Peripheral blood mononuclear cell (primary cell): ENCODE measurements around the genes NOX1, TCEAL8, TCEAL9 and RBM41.

DNA sequence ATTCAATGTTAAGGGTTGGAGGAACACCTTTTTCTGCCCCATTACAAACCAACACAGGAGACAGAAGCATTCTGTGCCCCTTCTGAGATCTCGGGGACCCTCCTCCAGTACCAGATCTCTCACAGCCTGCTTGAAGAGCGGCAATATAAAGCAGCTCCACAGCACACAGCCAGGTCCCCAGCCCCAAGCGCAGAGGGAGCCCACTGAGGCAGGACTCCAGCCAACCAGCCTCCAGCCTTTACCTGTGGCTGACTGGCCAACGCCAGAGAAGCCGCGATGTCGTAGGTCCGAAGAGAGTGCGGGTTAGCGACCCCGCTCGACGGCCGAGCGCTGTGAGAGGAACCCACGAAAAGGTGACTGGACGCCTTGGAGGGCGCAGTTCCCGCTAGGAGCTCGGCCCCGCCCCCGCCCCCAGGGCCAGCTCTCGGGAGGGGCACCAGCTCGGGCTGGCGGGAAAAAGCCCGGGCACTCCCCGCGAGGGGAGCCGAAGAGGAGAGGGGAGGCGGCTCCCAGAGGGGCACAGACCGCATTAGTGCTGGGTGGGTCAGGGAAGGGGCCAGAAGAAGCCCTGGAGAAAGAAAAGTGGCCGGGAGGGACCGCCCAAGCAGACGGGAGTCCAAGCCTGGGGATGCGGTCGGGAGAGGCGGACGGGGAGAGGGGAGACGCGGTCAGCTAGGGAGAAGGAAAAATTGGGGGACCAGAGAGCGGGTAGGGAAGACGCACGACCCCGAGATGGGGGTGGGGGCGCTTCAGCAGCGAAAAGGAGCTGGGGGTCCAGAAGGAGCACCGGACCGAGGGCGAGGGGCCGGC, 540 bp downstream of the SYTL4 start:
- PRO-cap, 8 experiments: no peak in any of the 8 experiments

DNA sequence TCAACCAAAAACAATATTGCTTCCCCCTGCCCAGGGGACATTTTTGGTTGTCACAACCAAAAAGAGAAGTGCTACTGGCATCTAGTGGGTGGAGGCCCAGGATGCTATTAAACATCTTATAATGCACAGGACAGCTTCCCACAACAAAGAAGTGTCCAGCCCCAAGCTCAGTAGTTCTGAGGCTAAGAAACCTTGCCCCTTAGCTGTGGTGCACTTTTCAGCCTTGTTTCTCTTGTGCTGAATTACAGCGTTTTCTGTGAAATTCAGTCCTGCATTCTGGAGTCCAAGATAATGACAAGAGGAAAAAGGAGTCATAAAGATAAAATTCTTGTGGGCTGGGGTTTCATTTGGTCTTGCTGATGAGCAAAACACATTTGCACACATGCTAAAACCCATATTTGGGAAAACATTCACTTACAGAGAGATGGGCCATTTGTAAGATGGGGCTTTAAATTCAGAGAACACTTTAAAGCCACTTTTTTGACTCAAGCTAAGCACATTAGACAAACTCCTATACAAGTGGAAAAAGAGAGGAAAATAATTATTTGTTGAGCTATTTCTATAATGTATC, 11.3 kb upstream of the SYTL4 start:
- PRO-cap, 8 experiments: no peak in any of the 8 experiments

DNA sequence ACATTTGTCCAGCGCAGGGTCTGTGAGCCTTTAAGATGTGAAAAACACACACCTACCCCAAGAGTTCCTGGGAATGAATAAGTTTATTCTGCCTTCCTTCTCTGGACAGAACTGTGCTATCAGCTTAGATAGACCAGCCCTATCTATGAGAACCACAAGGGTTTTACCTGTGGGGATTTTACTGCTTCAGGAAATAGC, at the start of gene NOX1:
Gene NOX1 (minus strand): TSS at position 138 of the 198 bp plus-strand sequence.
- PRO-cap, 8 experiments: no peak in any of the 8 experiments

DNA sequence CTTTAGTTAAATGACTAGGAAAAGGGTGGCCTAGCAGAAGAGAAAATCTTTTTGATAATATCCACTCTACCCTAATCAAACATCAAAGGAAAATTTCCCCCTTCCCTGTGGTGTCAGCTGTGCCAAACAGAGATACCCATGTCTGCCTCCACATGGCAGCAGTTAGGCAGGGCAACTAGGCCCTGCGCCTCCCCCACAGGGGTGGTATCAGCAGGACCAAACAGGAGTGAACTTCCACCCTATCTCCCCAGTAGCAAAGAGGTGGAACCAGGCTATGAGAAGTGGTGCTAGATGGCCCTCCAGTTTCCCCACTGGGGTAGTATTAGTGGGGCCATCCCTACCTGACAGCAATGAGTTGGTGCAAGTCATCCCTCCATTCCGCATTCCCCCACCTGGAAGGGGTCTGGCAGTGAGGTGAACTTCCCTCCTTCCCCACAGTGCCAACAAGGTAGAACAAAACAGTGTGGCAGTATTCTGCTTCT, 19.9 kb upstream of the XKRX start:
- PRO-cap, 8 experiments: no peak in any of the 8 experiments

- PRO-cap, 8 experiments: peak in 4 of 8 experiments; most common plus-strand start chrX:101407312 (in 1); most common minus-strand start chrX:101407521 (in 2)
Measured at GRCh38 chrX:101406891-101407655, 652 bp downstream of the GLA start.

DNA sequence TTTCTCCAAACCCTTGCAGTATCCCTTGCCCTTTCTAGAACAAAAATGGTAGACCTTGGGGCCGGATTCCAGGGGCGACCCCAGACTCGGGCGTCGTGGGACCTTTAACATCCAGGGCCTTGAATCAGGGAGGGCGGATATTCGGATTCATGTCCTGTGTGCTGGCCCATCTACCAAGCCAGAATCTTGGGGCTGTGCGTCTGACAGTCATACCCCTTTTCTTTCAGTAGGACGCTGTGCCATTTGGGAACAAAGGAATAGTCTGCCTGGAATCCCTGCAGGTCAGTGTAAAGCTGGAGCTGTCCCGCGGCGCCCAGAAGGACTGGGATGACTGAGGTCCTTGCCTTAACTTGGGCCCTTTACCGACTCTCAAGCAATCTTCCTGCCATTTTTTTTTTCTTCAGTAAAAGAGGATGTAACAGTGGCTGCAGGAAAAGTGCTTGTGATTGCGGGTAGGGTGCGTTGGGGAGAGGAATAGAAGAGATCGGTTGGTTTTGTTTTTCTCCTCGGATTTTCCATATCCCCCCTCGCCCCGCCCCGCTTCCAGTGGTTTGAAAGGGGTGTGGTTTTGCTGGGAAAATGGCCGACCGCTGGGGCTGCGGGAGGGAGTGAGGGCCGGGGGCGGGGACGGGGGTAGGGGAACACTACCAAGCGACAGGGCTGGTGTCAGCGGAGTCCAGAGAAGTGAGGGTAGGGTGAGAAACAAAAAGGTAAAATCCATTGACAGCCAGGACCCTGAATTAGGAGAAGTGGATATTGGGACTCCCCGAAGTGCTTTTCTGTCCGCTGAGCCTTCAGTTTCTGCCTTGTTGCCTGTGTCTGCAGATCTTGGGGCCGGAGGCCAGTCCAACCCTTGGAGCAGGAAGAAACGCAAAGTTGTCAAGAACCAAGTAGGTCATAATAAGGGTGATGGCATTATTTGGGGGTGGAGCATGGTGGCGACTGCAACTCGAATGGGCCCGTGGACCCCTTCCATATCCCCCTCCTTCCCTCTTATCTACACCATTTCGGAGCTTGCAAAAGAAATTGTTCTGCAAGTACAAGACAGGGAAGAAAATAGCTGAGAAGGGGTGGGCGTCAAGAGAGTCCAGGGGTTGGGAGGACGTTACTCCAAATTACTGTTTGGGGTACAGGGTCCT, 766 bp downstream of the ARMCX1 start:
- PRO-cap, 8 experiments: no peak in any of the 8 experiments

DNA sequence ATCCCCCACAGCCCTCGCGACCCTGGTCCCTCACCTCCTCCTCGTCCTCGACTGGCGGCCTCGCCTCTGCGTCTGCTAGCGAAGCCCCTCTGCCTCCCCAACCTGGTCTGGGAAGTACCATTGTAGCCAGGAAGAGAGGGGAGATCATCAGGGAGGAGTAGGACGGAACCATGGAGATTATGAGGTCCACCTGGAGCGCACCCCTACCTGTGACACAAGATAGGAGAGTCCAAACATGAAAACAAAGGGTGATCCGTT, 31.9 kb upstream of the NXF2B start:
- PRO-cap, 8 experiments: no peak in any of the 8 experiments

DNA sequence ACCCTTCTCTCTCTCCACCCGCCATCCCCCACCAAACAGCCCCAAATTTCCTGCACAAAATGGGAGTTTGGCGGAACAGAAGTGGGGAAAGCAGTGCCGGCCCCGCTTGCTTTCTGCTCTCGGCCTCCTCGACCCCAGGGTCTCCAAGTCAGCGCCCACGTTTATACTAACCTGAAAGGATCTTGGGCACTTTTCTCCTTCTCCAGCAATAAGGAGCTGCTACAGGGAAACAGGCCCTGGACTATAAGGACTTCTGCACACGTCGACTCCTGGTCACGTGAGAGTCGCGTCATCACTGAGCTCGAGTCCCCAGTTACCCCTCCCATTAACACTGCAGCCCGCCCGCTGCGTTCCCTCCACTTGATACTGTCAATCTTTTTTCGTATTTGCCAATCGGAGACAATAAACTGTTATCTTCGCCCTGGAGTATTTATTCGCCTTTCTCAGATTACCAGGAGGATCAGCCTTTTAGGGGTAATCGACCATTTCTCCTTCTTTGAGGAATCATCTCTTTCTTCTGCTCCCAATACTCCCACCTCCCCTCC, at the start of gene TCEAL8:
Gene TCEAL8 (minus strand): TSS at position 249 of the 545 bp plus-strand sequence.
- PRO-cap, 8 experiments: peak in 7 of 8 experiments; most common plus-strand start position 312 of the sequence (in 1); most common minus-strand start position 271 of the sequence (in 7)

- PRO-cap, 8 experiments: no peak in any of the 8 experiments
Measured at GRCh38 chrX:103355962-103356878, at the start of gene TCEAL9. Gene TCEAL9, plus strand, starts transcription at chrX:103356506.

GRCh38 chrX:103356879-103357544, 706 bp downstream of the TCEAL9 start:
- PRO-cap, 8 experiments: no peak in any of the 8 experiments

DNA sequence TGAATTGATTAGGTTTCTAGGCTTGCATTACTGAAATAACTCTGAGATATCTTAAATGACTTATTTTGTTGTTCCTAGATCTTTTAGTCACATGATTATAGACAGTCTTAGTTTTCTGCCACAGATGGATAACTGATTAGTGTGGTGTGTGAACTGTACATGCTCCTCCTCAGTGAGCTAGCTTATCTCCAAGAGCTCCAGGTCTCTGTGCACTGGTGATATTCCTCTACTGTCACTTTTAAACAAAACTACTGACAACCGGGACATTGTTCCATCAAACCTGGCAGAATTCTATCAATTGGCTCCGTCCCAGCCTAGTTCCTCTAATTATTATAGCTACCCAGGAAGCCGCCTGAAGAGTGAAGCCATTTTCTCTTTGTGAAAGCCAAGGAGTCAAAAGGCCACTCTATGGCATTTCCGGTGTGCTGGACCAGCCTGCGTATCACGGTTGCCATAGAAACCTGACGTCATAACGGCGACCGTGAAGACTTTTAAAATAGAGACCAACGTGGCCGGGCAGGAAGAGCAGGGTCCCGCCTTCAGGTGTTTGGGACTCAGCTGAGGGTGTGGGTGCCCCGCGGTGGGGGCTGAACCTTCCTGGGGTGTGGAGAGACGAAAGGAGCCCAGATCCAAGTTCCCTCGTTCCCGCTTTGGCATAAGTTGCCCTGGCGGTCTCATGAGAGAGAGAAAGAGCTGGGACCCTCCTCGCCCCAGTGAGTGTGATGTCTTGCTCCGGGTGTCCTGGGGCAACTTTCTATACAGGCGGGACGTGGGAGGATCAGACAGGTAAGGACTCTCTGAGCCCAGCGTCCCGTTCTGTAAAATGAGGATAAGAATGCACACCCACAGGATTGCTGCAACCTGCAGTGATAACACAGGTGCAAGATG, 28.2 kb downstream of the BEX3 start:
- PRO-cap, 8 experiments: no peak in any of the 8 experiments

GRCh38 chrX:103679217-103680028, 7.1 kb downstream of the MORF4L2 start:
- PRO-cap, 8 experiments: peak in 2 of 8 experiments; most common minus-strand start chrX:103679531 (in 1)

DNA sequence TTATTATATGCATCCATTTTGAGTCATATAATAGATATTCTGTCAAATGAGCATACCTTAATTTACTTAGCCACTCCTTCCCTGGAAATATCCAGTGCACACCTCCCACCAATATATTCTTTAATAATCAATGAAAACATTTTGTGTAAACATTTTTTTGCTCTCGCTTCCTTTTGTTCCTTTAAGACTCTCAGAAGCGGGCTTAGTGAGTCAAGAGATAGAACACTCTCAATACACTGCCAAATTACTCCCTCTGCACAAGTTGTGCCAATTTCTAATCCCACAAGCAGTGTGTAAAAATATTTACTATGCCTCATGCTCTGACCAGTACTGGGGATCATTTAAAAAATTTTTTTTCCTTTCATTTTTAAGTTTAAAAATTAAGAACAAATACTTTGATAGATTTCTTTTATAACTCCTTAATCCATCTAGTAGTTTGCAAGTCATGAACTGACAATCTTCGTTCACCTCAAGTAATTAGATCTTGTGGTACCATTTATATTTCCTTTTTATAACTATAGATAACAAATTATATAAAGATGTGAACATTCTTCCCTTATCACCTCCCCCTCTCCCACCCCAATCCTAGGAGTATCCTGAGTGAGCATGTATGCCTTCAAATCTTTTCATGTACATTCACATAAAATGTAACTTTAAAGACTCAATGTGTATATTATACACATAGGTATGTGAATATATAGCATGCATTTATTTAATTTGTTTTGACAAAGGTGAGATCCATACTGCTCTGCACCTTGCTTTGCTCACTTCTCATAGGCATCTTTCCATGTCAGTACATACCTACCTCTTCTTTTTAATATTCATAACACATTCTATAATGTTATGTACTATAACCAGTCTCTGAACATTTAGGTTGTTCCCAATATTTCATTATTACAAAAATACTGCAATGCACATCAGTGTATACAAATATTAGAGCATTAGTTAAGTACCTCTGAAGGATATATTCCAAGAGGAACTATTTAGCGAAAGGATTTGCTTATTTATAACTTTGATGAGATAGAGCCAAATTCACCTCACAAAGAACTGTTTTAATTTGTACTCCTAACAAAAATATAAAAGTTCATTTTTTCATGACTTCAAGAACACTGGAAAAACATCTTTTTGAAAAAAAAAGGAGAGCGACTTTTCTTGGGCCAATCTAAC, 4.7 kb downstream of the MORF4L2 start:
- PRO-cap, 8 experiments: peak in 1 of 8 experiments; most common minus-strand start position 753 of the sequence (in 1)

GRCh38 chrX:103685131-103685403, 1.4 kb downstream of the MORF4L2 start:
- PRO-cap, 8 experiments: no peak in any of the 8 experiments

GRCh38 chrX:103685404-103686297, 848 bp downstream of the MORF4L2 start:
- PRO-cap, 8 experiments: peak in 4 of 8 experiments; most common minus-strand start chrX:103685552 (in 2)

- PRO-cap, 8 experiments: peak in 4 of 8 experiments; most common minus-strand start chrX:103688019 (in 2)
Measured at GRCh38 chrX:103687656-103688631, 1.4 kb upstream of the MORF4L2 start.

DNA sequence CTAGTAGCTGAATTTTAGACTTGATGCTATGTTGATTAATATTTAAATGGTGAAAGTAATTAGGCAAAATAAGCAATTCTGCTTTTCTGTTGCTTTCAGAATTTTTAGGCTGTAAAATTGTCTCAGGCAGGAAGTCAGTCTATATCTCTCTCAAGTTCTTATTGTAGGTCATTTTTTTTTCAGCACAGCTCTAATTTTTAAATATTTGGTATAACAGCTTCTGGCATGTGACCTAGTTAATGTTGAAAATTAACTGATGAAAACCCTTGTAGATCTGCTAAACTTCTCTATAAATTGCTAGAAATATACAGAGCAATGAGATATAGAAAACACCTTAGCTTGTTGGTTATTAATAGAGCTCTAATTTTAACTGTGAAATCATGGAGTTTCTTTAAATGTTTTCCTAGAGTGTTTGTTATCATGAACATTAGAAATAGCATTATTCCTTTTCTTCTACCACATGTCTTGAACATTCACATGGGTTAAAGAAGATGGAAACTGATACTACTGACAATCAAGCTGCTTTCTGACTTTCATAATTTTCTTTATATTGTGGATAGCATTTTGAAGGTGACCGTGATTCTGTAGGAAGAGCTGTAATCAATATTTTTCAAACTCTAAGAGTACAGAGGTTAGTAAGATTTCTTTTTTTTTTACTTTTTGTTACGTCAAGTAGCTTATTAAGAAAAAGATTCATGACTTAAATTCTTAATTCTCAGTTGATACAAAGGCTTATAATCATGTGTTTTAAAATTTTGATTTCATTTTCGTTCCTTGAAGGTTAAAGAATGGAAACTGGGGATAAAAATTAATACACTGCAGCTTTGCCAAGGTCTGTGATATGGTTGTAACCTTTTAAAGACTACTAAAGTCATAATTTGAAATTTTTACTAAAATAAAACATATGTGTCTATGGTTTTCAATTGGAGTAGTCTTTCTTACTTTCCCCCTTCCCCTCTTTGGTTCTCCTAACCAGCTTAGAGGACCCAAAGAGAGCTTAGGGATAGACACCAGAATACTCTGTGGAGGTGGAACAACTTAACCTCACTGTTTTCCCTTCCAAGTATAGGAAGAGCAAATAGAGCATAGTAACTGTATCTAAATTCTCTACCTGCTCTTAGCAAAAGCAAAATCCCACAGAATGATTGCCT, 24.6 kb downstream of the FAM199X start:
- PRO-cap, 8 experiments: no peak in any of the 8 experiments

- PRO-cap, 8 experiments: no peak in any of the 8 experiments
Measured at GRCh38 chrX:104420842-104421275, 145.1 kb upstream of the IL1RAPL2 start.

GRCh38 chrX:106177086-106177682, 9.1 kb downstream of the PWWP3B start:
- PRO-cap, 8 experiments: no peak in any of the 8 experiments

GRCh38 chrX:107117933-107119151, at the start of gene RBM41:
Gene RBM41, minus strand, starts transcription at chrX:107118822.
- PRO-cap, 8 experiments: peak in 7 of 8 experiments; most common plus-strand start chrX:107118915 (in 1); most common minus-strand start chrX:107118800 (in 6)